ENCODE results near the gene HDHD3.

DNA sequence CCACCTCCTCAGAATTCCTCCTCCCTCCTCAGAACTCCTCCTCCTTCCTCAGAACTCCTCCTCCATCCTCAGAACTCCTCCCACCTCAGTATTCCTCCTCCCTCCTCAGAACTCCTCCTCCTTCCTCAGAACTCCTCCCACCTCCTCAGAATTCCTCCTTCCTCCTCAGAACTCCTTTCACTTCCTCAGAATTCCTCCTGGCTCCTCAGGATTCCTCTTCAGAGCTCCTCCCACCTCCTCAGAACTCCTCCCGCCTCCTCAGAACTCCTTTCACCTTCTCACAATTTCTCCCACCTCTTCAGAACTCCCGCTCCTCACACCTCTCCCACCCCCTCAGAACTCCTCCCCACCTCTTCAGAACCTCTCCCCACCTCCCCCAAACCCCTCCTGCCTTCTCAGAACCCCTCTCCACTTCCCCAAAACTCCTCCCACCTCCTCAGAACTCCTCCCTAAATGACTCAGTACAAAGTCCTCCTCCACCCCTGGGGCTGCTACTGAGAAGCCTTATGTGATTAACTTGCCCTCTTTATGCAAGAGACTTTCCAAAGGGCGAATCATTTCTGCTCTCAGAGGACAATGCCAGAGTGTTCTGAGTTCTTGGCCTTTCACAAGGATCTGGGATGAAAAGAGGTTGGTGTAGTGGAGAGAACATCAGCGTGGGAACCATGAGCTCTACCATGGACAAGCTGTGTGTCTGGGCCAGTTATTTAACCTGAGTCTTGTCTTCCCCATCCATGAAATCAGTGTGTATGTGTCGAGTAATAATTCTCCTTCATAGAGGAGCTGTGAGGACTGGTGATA, 23.1 kb downstream of the SLC46A2 start:
- RRBS, result no CpG with 5 or more reads among the region's 5 CpGs

DNA sequence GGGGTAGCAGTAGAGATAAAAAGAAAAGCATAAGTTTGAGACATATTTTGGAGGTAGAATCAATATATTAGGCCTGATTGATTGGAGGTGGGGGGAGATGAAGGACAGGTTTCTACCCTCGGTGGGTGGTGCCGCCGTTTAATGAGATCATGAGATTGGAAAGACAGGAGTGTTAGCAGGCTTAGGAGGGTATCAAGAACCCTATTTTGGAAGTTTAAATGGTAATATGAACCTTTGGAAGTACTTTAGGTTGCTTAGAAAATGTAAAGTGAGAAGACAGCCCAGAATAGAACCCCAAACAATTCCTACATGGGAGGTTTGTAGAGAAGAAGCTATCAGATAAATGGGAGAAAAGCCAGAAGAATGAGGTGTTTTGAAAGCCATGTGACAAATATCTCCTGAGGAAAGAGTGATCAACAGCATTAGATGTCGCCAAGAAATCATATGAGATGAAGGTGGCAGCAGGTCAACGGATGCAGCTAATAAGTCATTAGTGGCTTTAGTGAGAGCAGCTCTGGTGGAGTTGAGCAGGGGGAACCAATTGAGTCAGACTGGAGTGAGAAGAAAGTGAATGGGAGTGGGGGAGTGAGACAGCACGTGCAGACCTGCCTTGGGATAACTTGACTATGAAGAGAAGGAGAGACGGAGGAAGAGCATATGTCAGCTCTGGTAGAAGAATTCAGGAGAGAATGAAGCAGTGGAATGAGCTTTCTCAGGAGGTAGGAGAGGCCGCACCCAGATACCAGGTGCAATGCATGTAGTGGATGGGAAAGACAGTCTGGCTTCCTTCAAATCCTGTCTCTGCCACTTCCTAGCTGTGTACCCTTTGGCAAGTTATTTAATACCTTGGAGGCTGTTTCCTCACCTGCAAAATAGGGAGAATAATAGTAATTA, 7.8 kb downstream of the SLC46A2 start:
- RRBS, result no CpG with 5 or more reads among the region's 8 CpGs

DNA sequence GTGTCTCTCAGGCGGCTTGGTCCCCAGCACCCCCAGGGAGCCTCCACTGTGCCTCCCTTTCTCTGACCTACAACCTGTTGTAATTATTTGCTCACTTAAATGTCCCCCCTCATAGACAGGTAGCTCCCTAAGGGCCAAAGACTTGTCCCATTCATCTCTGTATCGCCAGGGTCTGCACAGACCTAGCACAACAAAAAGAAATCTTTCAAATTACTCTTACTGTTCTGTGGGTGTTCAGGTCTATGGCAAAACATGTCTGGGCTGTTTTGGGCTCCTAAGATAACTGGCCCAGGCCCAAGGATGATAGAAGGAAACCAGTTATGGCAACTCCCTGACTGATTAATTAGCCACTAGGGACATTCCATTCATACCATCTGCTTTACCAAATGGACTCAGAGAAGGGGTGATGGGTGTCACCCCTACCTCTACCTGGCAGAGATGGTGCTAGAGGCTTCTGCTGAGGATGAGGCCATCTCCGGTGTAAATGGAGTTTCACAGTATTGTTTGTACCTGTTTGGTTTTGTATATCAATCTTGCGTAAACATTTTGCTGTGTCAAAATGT, 1.8 kb downstream of the SLC31A2 start:
- RRBS, result no CpG with 5 or more reads among the region's 4 CpGs

GRCh38 chr9:113261894-113262743, 13.3 kb downstream of the CDC26 start:
- RRBS, result no CpG with 5 or more reads among the region's 2 CpGs

DNA sequence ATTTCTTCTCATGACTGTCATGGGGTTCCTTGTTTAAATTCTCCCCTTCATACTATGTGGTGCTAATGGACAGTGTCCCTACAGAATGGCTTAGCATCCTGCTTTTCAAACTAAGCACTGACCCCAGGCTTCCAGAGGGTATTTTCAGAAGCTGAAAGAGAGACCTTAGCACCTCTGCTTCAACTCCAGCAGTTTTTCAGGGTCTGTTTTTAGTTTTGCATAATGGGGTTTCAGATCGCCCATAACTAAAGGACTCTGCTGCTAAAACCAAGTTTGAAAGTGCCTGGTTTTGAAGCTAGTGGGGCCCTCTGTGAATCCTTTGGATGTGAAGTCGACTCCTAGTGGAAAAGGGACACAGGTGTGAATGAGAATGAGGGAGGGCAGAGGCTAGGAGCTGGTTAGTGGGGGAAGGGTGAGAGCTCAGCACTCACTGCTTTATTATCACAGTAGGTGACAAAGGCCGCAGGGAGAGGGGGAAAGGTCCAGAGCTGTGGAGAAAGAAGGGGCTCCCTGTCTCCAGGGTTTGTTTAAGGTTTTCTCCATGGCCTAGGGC, 3.7 kb downstream of the HDHD3 start:
- RRBS, result no CpG with 5 or more reads among the region's 3 CpGs

DNA sequence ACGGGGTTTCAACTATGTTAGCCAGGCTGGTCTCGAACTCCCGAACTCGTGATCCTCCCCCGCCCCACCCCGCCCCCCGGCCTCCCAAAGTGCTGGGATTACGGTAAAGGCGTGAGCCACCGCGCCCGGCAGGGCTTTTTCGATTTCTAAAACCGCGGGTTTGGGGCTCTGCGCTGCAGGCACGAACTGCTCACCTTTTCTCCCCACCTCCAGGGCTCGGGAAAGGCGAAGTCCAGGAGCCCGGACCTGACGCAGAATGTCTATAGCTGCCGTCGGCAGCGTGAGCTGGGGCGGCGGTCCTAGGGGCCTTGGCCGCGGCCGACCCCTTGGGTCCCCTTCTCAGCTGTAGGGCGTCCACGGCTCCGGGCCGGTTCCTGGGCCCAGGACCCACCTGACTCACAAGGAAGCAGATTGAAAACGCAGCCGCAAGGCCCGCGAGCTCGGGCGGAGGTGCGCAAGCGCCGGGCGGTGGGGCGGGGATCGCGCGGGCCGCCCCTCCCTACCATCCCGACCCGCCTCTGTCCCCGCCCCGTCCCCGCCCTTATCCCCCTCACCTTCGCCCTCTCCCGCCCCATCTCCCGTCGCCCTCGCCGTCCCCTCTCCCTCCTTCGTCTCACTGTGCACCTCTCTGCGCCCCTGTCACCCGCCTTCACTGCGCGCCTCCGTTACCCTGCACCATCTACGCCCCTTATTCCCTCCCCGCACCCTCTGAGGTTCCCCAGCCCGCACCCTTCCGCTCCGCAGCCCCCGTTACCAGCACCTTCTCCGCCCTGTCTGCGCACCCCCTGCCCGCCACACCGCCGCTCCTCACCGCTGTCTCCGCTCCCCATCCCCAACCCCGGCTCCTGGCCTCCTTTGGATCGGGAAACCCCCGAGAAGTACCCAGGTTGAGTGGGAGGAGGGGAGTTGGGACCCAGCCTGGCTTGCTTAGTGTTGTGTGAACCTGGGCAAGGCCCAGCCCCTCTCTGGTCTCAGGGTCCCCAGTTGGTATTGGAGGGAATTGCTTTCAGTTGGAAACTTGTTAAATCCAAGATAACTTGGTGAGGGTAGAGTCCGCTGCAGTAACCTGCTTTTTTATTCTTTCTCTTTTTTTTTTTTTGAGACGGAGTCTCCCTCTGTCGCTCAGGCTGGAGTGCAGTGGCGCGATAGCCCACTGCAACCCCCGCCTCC, at the start of gene HDHD3:
Gene HDHD3, minus strand, starts transcription at position 452 of the 1,170 bp plus-strand sequence.
- RRBS, result 0% methylated on average over 11 of the region's 87 CpGs

GRCh38 chr9:113502184-113502962, 38.8 kb downstream of the RGS3 start:
- RRBS, result no CpG with 5 or more reads among the region's 4 CpGs

- RRBS, result no CpG with 5 or more reads among the region's 4 CpGs
Observed at GRCh38 chr9:113526880-113527354, 63.4 kb downstream of the RGS3 start.

DNA sequence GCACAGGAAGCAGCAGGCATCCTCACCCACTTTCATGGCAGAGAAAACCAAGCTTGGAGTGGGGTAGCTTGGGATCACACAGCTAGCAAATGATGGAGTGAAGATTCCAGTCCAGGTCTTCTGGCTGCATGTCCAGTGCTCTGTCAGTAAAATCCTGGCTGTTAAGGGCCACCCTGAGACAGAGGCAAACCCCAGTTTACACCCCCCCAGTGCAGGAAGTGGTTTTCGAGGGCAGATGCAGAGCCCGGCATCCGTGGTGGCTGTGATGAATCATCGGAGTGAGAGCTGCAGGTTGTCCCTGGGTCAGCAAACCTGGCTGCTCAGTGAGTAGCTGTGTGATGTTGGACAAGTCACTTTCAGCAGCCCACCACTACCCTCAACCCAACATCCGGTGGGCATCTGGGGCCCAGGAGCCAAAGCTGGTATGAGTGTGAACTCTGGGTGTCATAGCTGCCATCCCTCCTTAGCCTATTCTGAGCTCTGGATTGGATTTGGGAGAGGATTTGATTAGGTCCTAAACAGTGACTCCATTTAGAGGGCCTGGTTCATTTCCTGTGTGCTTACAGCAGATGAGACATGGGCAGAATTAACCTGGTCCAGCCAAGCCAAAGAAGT, 115.5 kb downstream of the RGS3 start:
- RRBS, result no CpG with 5 or more reads among the region's 5 CpGs

DNA sequence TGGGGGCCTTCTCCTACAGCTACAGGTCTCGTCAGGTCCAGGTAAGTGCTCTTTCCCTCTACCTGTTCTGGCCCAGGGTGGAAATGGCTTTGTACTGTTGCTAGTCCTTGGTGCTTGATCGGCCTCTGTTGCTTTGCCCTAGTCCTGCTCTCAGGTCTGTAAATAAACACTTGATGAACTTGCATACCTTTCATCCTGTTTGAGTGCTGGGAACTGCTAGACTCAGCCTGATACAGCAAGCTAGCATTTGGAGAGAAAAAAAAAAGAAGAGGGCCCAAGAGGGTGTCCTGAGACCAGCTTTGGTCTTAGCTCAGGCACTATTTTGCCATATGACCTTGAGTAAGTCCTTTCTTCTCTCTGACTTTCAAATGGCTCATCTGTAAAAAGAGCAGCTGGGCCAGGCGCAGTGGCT, 21.8 kb upstream of the ZNF618 start:
- RRBS, result no CpG with 5 or more reads among the region's 3 CpGs

GRCh38 chr9:113988957-113989408, 89.1 kb downstream of the AMBP start:
- RRBS, result no CpG with 5 or more reads among the region's 10 CpGs

DNA sequence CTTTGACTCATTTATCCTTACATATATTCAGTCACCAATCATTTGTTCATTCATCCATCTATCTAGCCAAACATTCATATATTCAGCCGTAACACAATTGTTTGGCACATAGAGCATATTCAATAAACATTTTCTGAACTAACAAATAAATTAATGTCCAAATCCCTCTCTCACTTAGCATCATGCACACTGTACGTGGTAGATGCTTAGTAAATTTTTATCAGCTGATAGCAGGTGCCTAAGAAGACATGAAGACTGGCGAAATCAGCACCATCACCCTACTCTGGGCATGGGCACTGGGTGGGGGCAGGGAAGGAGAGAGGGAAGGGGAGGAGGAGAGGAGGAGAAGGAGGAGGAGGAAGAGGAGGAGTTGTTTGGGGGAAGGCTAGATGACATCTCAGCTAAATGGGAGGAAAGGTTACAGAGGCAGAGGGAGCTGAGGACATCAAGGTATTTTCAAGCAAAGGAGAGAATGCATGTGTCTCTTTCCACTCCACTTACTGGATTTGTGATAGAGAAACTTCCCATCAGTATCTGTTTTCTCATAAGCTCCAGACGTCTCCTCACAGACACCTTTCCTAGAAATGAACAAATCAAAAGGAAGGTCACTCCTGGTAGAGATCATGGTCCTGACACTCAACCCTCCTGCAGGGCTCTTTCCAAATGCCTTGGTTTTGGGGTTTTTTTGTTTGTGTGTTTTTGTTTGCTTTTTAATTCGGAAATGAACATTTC, 3.5 kb downstream of the AMBP start:
- RRBS, result no CpG with 5 or more reads among the region's 5 CpGs

GRCh38 chr9:114205284-114205655, 49.9 kb downstream of the COL27A1 start:
- RRBS, result no CpG with 5 or more reads among the region's 8 CpGs

DNA sequence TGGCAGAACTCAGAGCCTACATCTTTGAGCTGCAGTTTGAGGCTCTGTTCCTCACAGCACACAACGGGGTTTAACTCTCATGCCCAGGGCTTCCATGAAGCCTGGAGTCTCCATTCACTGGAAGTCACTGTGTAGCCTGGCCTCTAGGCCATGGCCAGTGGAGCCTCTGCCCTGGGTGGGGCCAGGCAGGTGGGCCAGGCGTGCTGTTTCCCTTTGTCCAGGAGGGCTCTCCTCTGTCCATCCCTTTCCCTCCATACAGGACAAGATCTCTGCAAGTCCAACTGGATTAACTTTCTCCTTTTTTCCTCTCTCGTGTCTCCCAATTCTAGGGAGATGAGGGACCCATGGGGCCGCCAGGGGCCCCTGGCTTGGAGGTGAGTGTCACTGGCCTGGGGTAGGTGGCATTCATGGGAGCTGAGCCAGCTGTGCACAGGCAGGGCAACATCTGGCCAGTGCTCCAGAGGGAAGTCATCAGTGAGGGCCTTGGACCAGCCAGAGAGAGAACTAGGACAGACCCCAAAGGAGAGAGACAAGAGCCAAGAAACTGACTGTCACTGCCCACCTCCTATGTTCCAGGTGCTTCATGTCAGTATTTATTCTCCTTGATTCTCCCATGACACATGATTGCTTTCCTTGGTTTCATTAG, 80.9 kb upstream of the ORM1 start:
- RRBS, result no CpG with 5 or more reads among the region's 4 CpGs

DNA sequence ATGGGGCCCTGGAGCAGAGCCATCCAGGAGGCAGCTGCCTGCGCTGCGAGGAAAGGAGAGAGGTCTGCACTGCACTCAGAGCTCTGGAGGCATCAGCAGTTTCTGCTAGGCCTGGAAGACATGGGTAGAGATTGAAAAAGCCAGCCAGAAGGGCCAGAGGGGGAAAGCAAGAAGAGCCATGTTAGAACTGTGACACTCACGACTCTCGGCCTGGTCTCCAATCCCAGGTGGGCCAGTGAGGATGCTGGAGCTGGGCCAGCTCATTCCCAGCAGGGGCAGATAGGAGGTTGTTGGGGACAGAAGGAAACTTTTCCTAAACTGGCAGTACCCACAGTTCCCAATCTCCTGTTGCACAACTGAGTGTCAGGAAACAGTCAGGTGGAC, 8.0 kb upstream of the ORM1 start:
- RRBS, result no CpG with 5 or more reads among the region's 4 CpGs

- RRBS, result no CpG with 5 or more reads among the region's 4 CpGs
Observed at GRCh38 chr9:114344654-114345151, 15.0 kb downstream of the ORM2 start.

DNA sequence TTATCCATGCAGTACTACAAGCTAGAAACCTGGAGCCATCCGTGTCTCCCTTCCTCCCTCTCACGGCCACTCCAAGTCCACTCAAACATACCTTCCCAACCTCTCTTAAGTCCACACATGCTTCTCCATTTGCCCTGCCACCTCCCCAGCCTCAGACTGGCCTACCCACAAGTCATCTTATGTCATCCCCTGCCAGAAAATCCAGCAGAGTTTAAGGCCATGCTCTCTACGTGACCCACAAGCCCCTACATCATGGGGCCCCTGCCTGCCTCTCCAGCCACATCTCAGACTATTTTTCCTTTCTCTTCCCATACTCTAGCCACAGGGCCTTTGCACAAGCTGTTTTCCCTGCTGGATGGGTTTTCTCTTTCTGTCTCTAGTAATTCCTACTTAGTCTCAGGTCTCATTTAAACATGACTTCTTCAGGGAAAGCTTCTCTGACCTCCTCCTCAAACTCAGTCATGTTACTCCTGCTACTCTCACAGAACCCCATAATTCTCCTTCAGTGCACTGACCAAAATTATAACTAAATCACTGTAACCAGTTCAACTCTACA, 26.8 kb downstream of the AKNA start:
- RRBS, result no CpG with 5 or more reads among the region's 3 CpGs

- RRBS, result no CpG with 5 or more reads among the region's 3 CpGs
Observed at GRCh38 chr9:114363458-114363882, 24.3 kb downstream of the AKNA start.

DNA sequence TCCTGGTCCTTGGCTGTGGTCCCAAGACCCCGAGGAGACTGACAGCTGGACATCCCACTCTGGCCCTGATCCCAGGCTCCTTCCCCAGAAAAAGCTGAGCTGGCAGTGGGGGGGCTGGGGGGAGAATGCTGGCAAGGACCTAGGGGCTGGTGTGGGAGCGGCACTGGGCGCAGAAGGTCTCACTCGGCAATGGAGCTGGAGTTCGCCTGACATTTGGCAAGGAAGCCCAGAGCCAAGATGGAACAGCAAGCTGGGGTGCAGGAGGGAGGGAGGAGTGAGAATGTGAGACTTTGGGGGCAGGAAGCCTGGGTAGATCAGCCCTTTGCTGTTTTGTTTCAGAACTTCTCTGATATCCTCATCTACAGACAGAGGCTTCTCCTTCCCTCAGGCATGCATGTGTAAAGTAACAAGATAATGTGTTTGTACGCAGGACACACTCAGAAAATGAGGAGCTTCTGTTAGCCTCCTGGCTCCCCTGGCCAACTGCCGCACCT, 7.1 kb upstream of the AKNA start:
- RRBS, result no CpG with 5 or more reads among the region's 7 CpGs

DNA sequence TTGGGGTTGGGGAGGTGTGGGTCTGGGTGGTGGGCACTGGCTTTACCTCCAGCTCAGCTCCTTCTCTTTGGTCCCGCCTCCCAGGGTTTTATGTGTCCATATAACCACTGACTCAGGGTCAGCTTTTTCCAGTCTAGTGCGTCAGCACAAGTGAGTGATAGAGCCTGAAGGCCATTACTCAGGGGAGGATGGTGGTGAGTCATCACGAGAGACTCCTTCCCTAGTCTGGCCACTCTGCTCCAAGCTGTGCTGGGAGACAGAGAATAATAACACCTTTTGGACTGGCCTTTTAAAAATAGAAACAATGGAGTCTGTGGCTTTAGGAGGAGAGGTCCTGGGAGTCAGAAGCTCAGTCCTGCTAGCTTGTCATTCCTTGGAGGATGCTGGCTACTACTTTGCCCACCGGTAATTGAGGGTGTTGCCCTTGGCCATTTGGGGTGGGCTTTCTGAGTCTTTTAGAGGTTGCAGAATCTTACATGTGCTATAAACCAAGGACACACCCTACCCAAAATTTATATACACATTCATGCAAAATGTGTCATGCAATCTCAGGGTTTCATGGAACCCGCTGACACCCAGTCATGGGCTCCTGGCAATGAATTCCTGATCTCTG, 35.5 kb upstream of the ATP6V1G1 start:
- RRBS, result no CpG with 5 or more reads among the region's 5 CpGs

Data from choroid plexus epithelial cell (primary cell).